ENCODE results near the genes SPG21, HACD3 and RAB11A.

GRCh38 chr15:64687507-64688697 is 87.5 kb downstream of the RBPMS2 start:
- PRO-cap, 10 experiments = no peak in any of the 10 experiments

GRCh38 chr15:64700881-64701591 is 74.4 kb downstream of the RBPMS2 start:
- PRO-cap, 10 experiments = no peak in any of the 10 experiments

DNA sequence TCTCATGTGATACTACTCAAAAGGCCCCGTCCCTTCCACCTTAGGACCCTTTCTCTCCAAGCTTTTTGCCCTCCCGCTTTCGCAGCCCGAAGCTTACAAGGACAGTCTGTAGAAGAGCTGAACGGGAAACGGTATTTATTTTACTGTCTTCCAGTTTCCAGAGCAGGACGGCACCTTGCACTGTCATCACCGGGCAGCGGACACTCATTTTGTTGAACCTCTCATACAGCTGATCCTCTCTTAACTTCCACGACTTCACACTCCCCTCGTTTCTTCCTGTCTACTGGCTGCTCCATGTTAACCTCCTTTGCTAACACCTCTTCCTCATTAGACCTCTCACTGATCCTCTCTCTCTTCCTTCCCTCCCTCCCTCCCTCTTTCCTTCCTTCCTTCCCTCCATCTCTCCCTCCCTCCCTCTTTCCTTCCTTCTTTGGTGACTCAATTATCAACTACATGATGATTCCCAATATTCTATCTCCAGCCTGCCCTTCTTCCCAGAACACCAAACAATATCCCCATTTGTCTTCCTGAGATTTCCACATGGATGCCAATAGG is 5.5 kb upstream of the PLEKHO2 start:
- PRO-cap, 10 experiments = no peak in any of the 10 experiments

DNA sequence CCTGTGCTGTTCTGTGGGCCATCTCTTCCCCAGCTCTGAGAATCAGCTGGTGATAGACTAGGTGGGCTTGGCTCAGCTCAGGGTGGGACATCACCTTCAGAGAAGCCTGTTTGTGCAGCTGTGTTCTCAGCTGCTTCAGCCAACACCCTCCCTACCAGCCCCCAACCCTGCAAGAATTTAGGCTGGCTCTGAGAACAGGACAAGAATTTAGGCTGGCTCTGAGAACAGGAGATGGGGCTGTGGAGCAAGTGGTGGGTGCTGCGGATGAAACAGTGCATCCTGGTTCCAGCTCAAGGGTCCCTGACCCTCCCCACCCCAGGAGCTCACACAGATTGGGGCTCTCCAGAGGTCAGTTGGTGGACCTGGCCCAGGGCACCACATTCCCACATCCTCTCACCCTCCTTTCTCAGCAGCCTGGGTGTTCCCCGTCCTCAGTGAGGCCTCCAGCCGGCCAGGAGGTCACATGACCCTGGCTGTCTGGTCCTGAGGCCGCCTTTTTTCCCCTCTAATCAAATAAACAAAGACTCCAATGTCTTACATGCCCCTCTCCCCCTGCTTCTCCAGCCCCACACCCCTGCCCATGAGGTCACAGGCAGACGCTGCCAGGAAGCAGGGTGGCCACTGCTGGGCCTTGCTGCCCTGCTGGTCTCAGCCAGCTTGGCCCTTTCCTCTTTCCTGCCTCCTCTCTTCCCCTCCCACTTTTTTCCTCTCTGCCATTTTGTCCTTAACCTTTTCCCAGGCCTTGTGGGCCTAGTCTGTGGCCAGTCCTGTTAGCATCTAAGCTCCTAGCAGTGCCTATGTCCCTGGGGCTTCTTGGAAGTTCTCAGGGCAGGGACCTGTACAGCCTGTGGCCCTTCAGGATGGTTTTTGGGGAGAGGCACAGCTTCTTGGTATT is 15.0 kb downstream of the PLEKHO2 start:
- PRO-cap, 10 experiments = no peak in any of the 10 experiments

DNA sequence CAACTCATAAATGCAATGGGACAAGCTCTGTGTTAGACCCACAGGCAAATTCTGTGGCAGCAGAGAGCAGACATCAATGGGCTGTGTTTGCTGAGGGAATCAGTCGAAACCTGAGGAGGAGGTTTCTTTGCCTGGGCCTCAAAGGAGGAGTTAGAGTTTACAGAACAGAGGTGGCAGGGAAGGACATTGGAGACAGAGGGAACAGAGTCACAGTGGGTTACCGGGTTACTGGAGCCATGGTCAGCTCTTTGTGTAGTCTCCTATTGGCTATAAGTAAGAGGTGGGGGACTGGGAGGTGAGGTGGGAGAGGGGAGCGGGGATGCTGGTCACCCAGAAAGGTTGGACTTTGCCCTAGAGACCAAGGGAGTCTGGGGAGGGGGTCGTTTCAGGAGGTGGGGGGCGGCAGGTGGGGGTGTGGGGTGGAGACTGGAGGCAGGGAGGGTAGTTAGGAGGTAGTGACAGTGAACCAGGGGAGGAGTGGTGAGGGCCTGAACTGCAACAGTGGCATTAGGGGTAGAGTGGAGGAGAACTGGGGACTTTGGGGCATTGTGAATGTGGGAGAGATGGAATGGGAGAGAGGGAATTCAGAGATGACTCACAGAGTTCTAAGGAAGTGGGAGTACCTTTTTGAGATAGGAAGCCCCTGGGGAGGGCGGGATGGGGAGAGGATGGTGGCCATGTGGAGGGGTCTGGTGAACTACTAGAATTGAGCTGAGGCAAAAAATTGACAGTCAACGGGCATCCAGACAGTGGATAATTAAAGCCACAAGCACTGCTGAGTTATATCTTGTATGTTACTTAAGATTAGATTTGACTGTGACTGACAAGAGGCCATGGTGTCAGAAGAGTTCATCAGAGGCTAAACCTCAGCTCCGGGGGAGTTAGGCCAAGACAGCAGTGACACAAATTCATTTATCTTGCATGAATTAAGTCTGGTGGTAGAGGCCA is 33.8 kb downstream of the PLEKHO2 start:
- PRO-cap, 10 experiments = no peak in any of the 10 experiments

DNA sequence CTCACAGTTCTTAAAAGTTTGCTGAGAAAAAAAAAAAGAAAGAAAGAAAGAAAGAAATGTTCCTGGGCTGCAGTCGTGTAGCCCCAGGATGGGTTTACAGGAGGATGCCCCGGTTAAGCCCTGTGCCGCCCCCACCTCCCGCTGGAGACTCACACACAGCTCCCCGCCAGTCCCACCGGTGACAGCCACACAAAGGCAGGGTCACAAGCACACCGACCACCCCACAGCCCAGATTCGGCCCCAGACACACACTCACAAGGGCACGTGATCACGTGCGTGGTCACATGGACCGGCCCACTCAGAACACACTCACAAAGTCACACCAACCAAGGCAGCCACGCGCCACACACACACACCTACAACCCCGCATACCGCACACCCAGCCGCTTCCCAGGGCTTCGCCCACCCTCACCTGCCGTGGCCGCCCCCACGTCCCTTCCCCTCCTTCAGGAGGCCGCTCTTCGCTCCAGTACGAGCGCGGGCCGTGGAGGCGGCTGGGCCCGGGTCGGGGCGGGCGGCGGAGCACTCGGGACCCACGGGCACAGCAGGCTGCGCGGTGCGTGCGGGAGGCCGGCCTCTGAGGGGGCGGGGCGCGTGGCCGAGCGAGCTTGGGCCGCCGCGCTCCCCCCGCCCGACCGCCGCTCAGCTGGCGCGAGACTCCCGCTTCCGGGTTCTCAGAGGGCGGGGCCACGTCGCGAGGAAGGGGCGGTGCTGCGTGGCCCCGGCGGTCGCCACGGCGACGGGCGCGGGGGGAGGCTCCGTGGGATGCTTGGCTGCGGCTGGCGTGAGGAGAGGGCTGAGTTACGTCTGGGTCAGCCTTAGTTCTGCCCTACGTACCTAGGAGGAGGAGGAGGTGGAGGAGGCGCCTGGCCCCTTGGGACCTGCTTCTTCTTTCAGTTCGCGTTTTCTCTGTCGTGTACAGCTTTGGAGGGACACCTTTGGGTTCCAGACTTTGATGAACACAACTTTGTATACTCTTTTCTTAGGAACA is at the start of gene SPG21:
Gene SPG21 (minus strand): TSS at position 662 of the 991 bp plus-strand sequence.
- PRO-cap, 10 experiments = peak in 10 of 10 experiments; most common plus-strand start position 799 of the sequence (in 7); most common minus-strand start position 648 of the sequence (in 5)

DNA sequence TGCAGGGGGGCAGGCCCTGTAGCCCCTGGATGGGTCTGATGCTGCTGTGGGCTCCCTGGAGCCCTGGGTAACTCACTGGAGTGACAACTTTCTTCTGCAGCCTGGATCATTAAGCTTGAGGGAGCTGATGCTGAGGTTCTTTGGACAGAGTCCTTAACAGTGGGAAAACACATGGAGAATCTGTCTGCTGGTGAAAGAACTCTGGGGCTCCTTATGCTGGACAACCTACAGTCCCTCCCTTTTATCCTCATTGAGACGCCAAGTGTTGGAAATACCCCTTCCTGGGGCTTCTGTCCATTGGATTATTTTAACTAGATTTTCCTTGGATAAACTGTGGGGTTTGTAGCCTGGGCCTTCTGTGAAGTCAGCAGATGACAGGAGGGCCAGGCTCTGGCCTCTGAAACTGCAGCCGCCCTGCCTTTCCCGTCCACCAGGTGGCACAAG is 8.9 kb downstream of the SLC51B start:
- PRO-cap, 10 experiments = no peak in any of the 10 experiments

- PRO-cap, 10 experiments = no peak in any of the 10 experiments
Observed at GRCh38 chr15:65128896-65129401, 4.7 kb downstream of the PDCD7 start.

GRCh38 chr15:65226834-65227578 is 15.7 kb upstream of the CILP start:
- PRO-cap, 10 experiments = no peak in any of the 10 experiments

GRCh38 chr15:65421091-65422188 is 1.3 kb downstream of the IGDCC4 start:
- PRO-cap, 10 experiments = peak in 2 of 10 experiments; most common plus-strand start chr15:65421823 (in 1); most common minus-strand start chr15:65421639 (in 1)

DNA sequence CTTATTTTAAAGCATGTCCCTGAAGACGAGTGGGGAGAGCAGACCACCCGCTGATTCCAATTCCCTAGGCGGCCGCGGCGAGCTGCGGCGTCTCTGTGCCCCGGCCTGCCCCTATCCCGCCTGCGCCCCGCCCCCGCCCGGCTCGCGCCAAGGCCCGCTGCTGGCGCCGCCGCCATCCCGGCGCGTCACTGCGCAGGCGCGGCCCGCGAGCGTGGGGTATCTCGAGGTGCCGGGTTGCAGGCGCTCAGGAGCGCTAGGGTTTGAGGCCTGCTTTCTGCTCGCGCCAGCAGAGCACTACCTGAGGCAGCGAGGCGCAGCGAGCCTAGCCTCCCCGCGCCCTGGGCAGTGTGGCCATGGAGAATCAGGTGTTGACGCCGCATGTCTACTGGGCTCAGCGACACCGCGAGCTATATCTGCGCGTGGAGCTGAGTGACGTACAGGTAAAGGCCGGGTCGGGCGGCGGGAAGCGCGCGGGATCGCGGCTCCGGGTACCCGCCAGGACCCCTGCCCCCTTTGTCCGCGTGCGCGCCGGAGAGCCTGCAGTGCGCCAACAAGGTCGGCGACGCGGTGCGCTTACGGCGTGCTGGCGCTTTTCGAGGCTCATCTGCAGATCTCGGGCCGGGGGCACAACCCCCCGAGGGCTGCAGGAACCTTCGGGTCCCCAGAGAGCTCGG is at the start of gene HACD3:
Gene HACD3 (plus strand): TSS at position 185 of the 674 bp plus-strand sequence.
- PRO-cap, 10 experiments = peak in 10 of 10 experiments; most common plus-strand start position 208 of the sequence (in 7); most common minus-strand start position 97 of the sequence (in 4)

- PRO-cap, 10 experiments = no peak in any of the 10 experiments
Observed at GRCh38 chr15:65550673-65551007, 20.4 kb downstream of the HACD3 start.

DNA sequence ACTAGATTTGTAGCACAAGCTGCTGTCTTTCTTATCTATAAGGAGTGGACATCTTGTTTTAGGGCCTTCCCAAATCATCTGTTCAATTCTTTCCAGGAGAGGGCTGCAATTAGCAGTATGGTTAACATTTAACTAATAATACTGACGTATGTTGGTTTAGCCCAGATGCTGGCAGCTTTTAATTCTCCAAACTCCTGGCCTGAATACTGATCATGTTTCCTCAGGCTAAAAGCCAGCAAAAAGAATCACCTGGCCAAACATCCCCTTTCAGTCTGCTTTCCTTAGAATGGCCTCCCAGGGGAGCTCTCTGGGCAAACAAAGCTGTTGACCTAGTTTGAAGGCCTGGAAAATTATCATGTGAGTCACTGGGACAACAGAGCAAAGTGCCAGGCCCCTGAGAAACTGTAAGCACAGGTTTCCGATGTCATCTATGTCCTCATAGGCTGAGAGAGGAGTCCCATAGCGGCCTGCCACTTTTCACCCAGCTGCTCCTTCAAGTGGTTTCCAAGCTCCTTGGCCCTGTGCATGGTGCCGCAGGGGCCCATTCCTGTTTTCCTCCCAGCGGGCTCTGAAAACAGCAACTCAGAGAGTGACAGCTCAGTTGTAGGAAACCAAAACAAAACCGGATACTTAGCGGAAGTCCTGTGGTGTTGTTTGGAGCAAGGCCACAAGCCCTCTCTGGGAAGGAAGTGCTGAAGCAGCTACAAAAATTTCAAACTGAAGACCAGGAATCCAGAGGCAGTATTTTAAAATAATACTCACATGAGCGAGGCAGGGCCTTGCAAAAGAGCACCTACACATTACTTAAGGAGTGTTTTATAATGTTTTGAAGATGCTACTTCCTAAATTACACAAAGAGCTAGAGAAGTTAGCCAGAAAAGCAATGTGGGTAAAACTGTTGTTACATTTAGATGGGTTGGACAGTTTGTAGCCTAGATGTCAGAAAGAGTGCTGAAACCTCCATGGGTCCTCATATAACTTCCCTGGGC is 36.5 kb upstream of the RAB11A start:
- PRO-cap, 10 experiments = peak in 3 of 10 experiments; most common plus-strand start position 353 of the sequence (in 1); most common minus-strand start position 84 of the sequence (in 2)

DNA sequence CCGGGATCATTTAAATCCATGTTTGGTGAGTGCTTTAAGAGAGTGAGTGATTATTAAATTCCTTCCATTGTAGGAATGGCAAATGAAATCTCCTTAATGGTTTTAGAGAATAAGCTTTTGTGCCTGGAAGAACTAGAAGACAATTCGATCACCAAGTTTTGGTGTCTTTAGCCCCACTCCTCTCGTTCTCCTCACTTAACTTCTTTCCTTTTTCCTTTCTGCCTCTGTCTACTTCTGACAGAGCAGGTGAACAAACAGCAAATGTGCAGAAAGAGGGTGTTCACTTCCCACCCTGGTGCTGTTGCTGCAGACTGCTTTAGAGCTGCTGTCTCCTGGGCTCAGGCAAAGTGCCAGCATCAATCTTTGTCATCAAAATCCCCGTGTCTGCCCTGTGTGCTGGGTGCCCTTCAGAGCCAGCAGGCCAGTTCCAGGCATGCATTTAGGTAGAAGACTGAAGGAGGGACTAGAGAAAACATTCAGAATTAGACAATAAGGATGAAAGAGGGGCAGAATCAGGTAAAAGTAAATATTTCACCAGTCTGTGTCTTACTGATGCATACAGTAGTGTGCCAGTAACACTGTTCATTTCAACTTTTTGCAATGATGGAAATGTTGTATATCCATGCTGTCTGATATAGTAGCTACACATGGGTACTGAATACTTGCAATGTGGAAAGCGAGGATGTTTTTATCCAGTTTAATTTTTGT is 35.4 kb upstream of the RAB11A start:
- PRO-cap, 10 experiments = no peak in any of the 10 experiments

- PRO-cap, 10 experiments = peak in 10 of 10 experiments; most common plus-strand start chr15:65869491 (in 10); most common minus-strand start chr15:65869393 (in 7)
Observed at GRCh38 chr15:65868984-65870098, at the start of gene RAB11A. Gene RAB11A (plus strand): TSS chr15:65869491.

GRCh38 chr15:65906226-65906754 is 37.0 kb downstream of the RAB11A start:
- PRO-cap, 10 experiments = peak in 2 of 10 experiments; most common minus-strand start chr15:65906672 (in 2)

DNA sequence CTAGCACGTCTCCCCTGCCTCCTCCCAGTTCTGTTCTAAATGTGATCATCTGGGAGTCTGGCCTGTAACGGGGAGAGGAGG is 839 bp downstream of the MAP2K1 start:
- PRO-cap, 10 experiments = no peak in any of the 10 experiments

GRCh38 chr15:66459748-66460999 is 37.4 kb downstream of the SNAPC5 start:
- PRO-cap, 10 experiments = peak in 1 of 10 experiments; most common plus-strand start chr15:66460941 (in 1)

DNA sequence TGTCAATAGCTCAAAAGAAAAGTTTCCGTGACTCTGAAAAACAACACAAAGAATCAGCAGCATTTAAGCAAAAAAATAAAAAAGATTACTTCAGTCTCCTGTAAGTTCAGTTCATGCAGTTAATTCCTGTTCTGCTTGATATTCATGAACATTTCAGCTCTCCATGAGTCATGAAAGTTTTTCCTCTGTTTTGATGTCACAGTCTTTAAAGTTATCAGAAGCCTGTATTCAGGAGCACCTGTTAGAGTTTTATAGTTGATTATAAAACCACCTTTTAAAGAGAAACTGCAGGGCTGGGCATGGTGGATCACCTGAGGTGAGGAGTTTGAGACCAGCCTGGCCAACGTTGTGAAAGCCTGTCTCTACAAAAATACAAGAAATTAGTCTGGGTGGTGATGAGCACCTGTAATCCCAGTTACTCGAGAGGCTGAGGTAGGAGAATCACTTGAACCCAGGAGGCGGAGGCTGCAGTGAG is 30.8 kb downstream of the SNAPC5 start:
- PRO-cap, 10 experiments = no peak in any of the 10 experiments

GRCh38 chr15:66488124-66488802 is 9.3 kb downstream of the SNAPC5 start:
- PRO-cap, 10 experiments = no peak in any of the 10 experiments

All from Metastatic Breast Carcinoma in the Brain (tissue), 10 donors.